ENCODE measurements around the genes LRRC58, NDUFB4 and CSTA.

DNA sequence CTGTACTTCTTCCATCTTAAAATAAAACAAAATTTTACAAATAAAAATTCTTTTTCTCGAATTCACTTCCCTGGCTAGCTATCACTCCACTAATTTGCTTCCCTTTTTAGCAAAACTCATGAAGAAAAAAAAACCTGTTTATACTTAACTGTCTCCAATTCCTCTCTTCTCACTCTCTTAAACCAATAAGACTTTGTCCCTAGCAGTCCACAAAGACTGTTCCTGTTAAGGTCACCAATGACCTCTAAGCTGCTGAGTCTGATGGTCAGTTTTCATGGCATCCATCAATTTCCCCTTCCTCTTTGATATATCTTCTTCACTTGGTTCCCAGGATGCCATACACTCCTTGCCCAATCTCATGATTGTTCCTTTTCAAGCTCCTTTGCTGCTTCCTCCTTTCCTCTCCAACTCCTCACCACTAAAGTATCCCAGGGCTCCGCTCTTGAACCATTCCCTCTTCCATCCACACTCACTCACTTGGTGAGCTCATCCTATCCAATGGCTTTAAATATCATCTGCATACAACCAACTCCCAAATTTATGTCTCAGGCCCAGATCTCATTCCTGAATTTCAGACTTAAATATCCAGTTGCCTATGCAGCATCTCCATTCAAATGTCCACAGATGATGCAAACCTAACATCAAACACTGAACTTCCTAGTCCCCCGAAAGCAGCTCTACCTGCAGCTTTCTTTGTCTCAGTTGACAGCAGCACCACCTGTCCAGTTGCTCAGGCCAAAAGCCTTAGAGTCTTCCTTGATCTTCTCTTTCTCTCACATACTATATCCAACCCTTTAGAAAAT is 10.0 kb downstream of the POPDC2 start:
- PRO-cap: no peak

DNA sequence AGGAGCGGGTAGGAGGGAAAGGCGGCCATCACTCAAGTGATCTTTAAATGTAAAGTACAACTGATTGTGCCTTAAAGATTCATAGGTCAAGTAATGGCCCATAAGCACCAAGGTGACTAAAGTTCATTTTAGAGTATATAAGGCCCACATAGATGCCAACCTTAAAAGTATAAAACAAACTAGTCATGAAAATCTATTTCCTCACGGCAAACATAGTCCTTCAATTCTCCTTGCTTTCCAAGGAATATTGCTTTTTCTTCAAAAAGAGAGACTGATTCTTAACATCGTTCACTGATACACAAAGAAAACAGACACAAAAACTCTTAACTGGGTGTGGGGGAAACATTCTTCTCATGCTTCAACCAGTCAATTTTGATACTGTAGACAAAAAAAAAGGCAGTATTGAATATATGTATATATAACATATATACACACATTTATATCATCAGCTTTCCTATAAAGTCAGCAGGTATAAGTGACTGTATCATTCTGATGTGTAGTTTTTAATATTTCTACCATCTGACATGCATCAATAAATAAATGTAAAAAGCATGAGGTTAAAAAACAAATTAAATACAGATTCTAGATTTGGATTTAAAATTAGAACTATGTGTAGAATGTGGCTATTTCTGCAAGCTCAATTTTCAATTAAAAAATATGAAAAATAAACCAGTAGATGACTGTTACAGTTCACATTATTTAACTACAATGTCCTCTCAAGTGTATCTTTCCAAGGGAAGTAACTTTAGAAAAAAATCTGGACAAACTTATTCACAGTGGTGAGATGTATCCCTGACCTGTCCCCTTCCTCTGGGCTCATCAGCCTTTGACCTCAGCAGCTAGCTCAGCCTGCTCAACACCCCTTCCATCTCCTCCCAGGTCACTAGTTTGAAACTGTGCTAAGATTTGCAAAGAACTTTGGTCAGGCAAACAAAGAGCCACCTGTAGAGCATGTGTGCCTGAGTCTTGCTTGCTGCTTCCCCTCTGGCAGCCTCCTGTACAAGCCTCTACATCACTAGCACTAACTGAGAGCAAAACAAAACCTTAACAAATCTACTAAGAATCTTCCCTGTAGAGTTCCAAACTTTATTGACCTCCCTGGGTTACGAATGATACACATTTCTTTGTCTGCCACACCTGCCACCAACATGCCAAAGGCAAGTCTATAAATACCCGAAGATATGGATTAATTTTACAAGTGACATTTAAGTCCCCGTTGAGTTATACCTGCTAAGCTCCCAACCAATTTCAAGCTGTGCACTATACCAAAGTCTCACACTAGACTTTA is 43.6 kb downstream of the NR1I2 start:
- PRO-cap: no peak

- PRO-cap: no peak
Observed at GRCh38 chr3:119996282-119996973, 97.8 kb downstream of the GSK3B start.

DNA sequence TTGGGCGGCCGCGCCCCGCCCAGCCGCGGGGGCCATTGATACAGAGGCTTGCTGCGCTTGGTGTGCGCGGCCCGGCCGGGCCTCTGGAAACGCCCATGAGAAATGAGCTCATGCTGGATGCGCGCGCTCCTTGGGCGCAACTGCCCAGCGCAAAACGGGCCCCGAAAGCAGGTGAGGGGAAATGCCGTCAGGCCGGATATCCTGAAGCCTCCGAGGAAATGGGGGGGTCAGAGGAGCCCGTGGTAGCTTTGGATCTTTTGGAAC is 1.3 kb upstream of the GSK3B start:
- PRO-cap: bidirectional peak, plus-strand start at position 213 of the sequence, minus-strand start at position 142 of the sequence

- PRO-cap: no peak
Observed at GRCh38 chr3:120170257-120170699, 76.0 kb upstream of the GSK3B start.

DNA sequence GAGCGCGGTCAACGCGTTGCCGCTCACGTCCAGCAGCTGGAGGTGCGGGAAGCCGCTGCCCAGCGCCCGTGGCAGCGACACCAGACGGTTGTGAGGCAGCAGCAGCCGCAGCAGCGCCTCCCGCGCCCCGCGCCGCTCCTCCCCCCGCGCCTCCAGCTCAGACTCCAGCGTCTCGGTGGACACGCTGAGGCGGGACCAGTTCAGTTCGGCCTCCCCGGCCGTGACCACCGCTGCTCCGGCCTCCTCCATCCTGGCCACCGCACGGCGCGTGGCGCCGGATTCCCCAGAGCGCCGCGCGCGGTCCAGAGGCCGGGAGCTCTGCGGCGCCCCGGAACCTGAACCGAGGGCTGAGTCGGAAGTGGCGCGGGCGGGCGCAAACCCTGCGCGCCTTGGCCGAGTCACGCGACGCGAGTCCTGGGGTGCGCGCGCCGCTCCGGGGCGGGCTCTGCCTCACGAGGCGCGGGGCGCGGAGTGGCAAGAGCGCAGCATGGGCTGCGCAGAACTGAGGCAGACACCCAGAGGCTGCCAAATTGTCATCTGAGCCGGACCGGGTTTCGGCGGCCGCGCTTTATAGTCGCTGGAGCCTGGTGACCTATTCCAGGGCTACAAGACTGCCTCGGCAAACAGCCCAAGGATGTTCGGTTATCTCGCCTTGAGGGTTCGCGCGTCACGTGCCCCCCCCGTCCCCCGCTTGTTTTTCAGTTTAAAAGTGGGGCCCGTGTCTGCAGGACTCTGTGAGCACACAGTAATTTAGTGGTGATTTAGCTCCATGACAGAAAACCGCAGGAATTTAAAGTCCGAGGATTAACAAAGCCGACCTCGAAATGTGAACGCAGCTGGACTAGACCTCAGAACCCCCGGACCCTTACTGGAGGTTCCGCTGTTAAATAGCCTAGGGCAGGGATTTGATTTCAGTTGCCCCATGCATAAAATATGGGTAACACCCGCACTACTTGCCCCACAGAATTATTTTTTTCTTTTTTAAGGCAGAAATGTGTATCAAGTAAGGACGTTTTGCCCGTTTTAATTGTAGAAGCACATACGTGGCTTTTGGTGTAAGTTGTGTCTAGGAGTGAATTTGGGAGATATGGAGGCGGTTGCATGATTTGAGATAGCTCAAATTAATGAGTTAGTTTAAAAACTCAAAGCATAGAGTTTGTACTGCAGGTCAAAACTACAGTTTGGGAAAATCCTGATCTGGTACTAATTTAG is at the start of gene LRRC58:
Gene LRRC58, minus strand, starts transcription at position 360 of the 1,212 bp plus-strand sequence.
- PRO-cap: bidirectional peak, plus-strand start at position 167 of the sequence, minus-strand start at position 92 of the sequence; bidirectional peak, plus-strand start at position 453 of the sequence, minus-strand start at position 354 of the sequence

- PRO-cap: no peak
Observed at GRCh38 chr3:120419688-120420089, 31.1 kb downstream of the FSTL1 start.

DNA sequence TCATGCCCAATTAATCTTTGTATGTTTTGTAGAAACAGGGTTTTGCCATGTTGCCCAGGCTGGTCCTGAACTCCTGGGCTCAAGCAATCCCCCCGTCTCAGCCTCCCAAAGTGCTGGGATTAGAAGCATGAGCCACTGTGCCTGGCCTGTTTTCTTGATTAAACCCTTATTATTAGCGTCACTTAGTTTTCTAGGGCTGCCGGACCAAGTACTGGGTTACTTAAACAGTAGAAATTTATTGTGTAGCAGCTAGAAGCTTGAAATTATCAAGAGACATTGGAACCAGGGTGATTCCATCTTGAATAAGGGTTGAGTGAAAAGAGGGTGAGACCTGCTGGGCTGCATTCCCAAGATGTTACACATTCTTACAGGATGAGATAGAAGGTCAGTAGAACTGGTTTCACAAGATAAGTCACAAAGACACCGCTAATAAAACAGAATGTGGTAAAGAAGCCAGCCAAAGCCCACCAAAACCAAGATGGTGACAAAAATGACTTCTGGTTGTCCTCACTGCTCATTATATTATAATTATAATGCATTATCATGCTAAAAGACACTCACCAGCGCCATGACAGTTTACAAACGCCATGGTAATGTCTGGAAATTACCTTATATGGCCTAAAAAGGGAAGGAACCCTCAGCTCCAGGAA is 18.7 kb upstream of the FSTL1 start:
- PRO-cap: no peak

- PRO-cap: no peak
Observed at GRCh38 chr3:120558644-120559158, 37.4 kb upstream of the NDUFB4 start.

- PRO-cap: bidirectional peak, plus-strand start at chr3:120596338, minus-strand start at chr3:120596191
Observed at GRCh38 chr3:120595728-120597132, at the start of gene NDUFB4. Gene NDUFB4 (plus strand): TSS chr3:120596336.

GRCh38 chr3:120646563-120647331 is 35.3 kb downstream of the HGD start:
- PRO-cap: no peak

GRCh38 chr3:121806536-121807536 is 28.0 kb downstream of the IQCB1 start:
- PRO-cap: no peak

DNA sequence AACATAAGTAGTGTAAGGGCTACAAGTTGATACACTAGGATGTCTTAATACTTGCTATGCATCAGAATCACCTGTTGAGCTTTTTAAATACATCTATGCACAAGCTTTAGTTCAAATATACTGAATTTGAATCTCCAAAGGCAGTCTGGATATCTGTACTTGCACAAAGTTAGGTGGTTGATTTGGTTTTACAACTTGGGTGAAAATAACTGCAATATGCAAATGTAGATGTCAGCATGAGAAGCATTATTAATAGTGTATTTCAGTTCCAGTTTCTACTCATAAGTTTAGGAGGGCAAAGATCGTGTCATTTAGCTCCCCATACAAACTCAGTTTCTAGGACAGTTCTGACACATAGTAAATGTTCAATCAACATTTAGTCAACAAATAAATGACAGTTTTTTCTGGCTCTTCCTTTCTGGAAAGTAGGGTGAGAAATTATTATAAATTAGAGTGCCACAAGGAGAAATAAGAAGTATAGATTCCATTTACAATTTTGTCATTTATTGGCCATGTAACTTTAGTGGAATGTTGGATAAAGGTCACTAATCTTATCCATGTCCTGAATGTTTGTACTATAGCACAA is 25.5 kb downstream of the IQCB1 start:
- PRO-cap: no peak

- PRO-cap: no peak
Observed at GRCh38 chr3:122001069-122001783, 20.8 kb downstream of the ILDR1 start.

- PRO-cap: no peak
Observed at GRCh38 chr3:122324734-122325399, at the start of gene CSTA. Gene CSTA (plus strand): TSS chr3:122325248.

DNA sequence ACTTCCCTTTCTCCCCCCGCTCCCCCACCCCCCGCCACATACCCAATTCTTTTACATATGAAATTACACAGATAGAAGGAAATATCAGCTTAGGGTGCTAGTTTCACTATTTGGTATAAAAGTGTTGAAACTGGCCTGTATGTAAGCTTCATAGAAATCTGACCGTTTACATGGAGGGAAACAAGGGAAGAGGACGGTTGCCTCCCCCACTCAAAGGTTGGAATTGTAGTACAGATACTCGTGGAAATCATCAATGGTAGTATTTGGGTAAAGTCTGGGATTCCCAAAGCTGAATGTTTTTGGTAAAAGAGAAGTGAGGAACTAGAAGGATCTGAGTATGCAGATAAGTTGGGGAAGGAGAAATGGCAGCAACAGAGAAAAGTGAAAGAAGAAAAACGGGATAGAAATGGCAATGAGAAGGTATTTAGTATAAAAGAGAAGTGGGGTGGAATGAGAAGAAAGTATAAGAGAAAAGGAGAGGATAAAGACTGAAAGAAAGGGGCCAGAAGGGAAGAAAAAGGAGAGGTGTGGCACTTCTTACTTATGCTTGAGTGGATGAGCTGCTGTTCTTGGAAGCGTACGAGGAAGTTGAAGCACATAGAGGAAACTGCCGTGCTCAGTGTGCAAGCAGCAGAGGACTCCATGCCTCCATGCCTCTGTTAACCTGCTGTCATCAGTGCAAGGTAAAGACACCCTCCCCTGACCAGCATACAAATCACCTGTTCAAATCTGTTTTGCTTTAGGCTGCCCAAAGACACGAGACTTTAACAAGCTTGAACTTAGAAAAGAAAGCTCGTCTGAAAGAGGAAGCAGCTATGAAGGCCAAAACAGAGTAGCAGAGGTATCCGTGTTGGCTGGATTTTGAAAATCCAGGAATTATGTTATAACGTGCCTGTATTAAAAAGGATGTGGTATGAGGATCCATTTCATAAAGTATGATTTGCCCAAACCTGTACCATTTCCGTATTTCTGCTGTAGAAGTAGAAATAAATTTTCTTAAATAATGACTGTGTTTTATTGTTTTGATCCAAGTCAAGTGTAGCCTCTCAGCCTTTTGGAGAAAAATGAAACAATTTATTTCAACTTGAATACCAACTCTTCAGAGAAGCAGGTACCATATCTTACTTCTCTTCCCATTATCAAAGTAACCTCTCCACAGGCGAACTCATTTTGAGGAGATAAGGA is 6.5 kb downstream of the WDR5B start:
- PRO-cap: no peak

- PRO-cap: no peak
Observed at GRCh38 chr3:122533808-122534747, 19.3 kb upstream of the KPNA1 start.

DNA sequence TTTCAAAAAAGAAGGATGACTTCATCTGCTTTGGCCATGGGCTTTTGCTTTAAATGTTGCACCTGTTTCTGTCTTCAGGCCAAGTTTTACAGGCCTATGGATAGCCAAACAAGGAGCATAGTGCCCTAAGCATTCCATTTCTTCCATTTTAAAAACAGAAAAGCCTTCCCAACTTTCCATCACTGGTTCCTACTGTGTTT is 3.3 kb downstream of the PARP9 start:
- PRO-cap: no peak

- PRO-cap: no peak
Observed at GRCh38 chr3:122681443-122682162, 964 bp downstream of the PARP14 start.

GRCh38 chr3:122740517-122740899 is 53.1 kb downstream of the HSPBAP1 start:
- PRO-cap: no peak